Colic lymph node (tissue), 1 donor: ENCODE measurements around a stretch of chr7.

- PRO-cap = no peak
Observed at GRCh38 chr7:81845902-81846256, 76.0 kb upstream of the HGF start.

- PRO-cap = unidirectional peak, plus-strand start at chr7:82442994
Observed at GRCh38 chr7:82442491-82443047, 1.0 kb downstream of the CACNA2D1 start.

DNA sequence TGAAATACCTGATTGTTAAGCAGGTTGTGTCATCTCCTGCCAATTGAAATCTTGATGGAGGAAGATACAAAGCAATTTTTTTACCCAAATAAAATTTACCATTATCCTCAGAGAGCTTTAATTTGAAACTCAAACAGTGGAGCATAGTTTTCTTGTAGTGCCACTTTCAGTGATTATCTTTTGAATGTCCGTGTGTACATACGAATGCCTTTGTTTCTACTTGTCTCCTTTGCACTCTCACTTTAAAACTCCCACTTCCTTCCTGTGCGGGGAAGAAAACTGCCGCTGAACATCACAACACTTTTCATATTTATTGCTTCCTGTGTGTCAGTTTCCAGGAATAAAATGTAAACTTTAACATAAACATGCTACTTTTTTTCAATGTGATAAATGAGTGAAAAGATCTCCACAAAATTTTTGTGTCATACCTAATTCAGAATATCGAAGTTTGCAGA lies 102.4 kb downstream of the SEMA3A start:
- PRO-cap = no peak

GRCh38 chr7:84944748-84944995 lies 242.2 kb downstream of the SEMA3D start:
- PRO-cap = no peak

- PRO-cap = no peak
Observed at GRCh38 chr7:85162910-85163222, 24.0 kb downstream of the SEMA3D start.

DNA sequence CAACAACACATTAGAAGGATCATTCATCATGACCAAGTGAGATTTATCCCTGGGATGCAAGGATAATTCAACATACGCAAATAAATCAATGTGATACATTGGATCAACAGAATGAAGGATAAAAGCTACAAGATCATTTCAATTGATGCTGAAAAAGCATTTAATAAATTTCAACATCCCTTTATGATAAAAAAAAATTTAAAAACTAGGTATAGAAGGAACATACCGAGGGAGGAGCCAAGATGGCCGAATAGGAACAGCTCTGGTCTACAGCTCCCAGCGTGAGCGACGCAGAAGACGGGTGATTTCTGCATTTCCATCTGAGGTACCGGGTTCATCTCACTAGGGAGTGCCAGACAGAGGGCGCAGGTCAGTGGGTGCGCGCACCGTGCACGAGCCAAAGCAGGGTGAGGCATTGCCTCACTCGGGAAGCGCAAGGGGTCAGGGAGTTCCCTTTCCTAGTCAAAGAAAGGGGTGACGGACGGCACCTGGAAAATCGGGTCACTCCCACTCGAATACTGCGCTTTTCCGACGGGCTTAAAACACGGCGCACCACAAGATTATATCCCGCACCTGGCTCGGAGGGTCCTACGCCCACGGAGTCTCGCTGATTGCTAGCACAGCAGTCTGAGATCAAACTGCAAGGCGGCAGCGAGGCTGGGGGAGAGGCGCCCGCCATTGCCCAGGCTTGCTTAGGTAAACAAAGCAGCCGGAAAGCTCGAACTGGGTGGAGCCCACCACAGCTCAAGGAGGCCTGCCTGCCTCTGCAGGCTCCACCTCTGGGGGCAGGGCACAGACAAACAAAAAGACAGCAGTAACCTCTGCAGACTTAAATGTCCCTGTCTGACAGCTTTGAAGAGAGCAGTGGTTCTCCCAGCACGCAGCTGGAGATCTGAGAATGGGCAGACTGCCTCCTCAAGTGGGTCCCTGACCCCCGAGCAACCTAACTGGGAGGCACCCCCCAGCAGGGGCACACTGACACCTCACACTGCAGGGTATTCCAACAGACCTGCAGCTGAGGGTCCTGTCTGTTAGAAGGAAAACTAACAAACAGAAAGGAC lies 19.6 kb downstream of the ELAPOR2 start:
- PRO-cap = no peak

DNA sequence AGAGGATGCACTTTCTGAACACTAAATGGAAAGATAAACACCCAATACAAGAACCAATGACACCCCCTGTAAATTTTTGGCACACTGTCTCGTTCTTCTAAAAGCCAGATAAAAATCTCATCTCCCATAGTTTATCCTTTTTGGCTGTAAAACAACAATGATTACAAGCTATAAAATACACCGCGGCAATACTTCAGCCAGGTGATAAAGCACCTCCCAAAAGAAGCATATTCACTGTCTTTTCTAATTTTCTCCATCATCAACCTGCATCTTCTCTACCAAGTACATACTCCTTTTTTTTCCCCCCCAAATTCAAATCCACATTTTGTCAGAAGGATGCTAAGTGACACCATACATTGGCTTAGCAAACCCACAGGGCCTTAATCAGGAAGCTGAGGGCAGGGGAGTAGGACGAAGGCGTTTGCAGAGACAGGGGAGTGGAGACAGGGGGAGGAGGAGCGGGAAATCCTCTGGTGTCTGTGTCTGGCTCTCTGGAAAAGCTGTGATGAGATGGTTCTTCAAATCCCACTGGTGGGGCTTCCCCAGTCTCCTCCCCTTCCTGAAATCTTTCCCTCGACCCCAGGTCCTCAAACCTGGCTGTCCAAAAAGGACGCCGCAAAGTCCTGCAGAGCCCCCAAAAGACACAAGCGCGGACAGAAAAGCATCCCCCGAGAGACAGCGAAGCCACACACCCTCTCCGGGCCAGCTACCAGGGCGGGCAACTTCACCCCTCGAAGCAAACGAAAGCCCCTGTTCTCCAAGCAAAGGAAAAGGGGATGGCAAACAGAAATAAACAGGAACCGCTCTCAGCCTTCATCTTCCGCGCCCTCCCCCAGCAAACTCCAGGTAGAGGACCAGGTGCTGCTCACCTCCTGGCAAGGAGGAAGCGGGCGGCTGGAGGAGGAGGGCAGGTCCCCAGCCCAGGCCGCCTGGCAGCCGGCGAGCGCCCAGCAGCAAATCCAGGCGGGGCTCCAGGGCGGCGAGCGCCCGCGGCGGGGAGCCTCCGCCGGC lies 693 bp downstream of the ELAPOR2 start:
- PRO-cap = no peak

GRCh38 chr7:87151825-87152202 lies 439 bp upstream of the DMTF1 start:
- PRO-cap = unidirectional peak, plus-strand start at chr7:87151889

GRCh38 chr7:87176163-87176583 lies 23.9 kb downstream of the DMTF1 start:
- PRO-cap = no peak

DNA sequence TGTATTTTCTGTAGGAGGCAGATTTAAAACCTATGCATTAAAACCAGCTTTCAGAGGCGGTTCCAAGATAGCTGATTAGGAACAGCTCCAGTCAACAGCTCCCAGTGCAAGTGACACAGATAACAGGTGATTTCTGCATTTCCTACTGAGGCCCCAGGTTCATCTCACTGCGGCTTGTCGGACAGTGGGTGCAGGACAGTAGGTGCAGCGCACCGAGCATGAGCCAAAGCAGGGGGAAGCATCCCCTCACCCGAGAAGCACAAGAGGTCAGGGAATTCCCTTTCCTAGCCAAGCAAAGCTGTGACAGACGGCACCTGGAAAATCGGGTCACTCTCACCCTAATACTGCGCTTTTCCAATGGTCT lies 10.7 kb downstream of the ABCB4 start:
- PRO-cap = no peak

- PRO-cap = no peak
Observed at GRCh38 chr7:87465202-87465663, 10.2 kb downstream of the ABCB4 start.

DNA sequence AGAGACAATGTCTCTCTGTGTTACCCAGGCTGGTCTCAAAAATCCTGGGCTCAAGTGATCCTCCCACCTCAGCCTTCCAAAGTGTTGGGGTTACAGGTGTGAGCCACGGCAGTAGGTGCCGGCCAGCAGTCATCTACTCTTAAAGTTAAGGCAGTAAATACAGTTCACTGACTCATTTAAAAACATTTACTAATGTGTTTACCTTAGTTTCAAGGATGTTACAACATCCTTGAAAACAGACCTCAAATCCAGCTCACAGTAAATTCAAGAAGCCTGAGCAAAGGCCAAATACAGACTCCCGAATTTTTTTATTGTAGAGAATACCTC lies 29.6 kb upstream of the ABCB4 start:
- PRO-cap = no peak

GRCh38 chr7:87709142-87709526 lies 80.9 kb downstream of the RUNDC3B start:
- PRO-cap = no peak

DNA sequence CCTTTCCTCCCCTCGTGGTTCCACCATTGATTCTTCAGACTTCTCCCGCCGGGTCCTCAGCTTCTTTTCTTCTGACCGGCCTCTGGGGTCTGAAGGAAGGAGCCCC lies 375 bp downstream of the DBF4 start:
- PRO-cap = no peak

GRCh38 chr7:87926419-87927277 lies 7.4 kb upstream of the ADAM22 start:
- PRO-cap = no peak

- PRO-cap = no peak
Observed at GRCh38 chr7:88225879-88226588, 6.2 kb upstream of the SRI start.

DNA sequence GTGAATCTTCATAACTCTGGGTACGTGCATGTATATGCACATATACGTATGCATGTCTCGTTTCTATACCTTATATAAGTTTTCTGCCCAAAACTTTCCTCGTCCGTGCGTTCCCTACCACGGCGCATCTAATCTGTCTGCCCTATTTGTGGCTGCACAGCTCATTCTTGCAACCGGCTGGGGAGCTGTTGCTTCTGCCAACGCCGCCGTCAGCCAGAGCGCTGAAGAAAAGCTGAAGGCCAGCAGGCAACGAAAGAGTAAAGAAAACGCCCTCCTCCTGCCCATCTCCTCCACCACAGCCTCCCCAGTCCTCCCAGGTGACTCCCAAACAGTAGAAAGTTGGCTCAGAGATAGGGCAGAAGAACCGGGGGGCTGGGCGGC lies 700 bp upstream of the ZNF804B start:
- PRO-cap = no peak

DNA sequence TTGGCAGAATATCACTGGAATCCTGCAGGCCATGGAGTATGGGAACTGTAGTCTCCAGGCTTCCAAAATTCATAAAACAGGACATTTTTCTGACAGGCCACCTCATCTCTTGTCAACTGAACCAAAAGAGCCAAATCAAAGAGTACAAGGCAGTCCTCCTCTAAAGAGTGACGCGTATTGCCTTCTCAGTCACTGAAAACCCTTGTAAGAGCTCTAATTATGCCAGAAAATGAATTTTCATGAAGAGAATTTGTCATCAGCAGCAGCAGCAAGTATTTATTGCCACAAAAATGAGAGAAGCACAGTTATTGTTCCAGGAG lies 314.4 kb upstream of the STEAP1 start:
- PRO-cap = no peak

- PRO-cap = no peak
Observed at GRCh38 chr7:90118272-90118535, 36.1 kb upstream of the STEAP1 start.

- PRO-cap = no peak
Observed at GRCh38 chr7:90214329-90215324, 3.1 kb downstream of the STEAP2 start.